AG09309 (cell line): ENCODE measurements around a stretch of chr6.

- RRBS: no CpG with 5 or more reads among the region's 19 CpGs
Observed at GRCh38 chr6:169763663-169764385, 12.4 kb downstream of the ERMARD start.

GRCh38 chr6:169862175-169862435 lies 110.7 kb downstream of the ERMARD start:
- RRBS: no CpG with 5 or more reads among the region's 5 CpGs

- RRBS: 9% methylated on average over 7 of the region's 12 CpGs
Observed at GRCh38 chr6:170031159-170031451, 259.8 kb downstream of the DLL1 start.

DNA sequence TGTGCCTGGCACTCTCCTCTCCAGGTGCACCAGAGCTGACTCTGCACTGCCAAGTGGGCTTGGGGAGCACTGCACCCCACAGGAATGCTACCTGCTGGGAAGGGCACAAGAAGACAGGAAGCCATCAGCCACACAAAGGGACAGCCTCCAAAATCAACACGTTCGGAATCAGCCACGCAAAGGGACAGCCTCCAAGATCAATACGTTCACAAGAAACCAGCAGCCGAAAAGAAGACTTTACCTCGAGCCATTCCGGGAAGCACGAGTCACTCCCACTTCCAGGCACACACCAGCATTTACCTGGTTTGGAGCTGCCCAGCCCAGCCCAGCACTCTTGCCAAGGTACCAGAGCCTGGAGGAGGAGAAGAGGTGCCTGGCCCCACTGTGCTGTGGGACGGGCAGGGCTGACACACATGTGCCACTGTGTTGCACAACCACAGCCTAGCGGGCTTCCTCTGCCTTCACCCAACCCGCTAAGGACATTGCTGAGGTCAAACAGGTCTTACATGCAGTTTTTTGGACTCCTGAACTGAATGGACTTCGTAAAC lies 65.7 kb downstream of the DLL1 start:
- RRBS: no CpG with 5 or more reads among the region's 12 CpGs

DNA sequence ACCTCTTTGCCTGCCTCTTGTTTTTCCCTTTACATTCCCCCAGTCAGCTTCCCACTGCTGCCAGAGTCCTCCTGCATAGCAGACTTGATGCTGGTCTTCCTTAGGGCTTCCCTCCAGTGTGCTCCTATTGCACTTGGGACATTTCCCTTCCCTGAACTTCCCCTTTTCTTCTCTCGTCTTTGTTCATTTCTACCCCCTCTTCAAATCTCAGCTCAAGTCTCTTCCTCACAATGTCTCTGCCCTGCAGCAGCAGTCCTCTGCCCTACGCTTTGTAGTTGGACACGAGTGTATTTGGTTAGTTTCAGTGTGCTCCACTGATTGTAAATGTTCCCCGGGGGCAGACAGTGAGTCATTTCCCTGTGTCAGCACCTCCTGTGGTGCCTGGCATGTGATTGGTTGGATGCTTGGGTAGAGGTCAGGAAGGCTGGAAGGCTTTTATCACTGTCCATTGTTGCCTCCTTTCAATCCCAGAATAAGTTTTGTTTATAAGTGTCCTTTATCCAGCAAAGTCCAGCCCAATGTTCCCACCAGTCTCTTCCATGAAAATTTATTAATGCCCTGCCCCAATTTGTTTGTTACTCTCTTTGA lies 38.3 kb downstream of the FAM120B start:
- RRBS: no CpG with 5 or more reads among the region's 4 CpGs